ENCODE results near the gene CDH2.

DNA sequence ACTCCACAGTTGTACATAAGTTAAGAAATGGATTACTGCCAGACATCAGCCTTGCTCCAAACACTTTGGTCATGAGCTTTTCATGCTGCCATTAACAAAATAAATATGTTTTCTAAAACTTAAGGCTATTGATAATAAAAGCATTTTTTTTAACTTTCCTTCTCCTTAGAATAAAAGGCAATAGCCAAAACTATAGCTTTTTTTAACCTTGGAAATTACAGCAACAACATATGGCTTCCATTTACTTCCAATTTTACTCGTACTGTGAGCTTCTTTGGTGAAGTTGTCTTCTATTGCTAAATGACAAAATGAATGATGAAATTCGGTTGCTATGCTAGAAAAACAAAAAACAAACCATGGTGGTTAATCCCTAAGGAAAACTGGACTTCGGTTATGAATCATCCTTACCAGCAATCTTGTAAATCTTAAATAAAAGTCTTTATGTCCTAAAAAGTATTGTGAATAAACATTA lies 63.1 kb downstream of the ZNF521 start:
- PRO-cap = no peak

GRCh38 chr18:25725123-25725491 lies 365.3 kb downstream of the SS18 start:
- PRO-cap = no peak

DNA sequence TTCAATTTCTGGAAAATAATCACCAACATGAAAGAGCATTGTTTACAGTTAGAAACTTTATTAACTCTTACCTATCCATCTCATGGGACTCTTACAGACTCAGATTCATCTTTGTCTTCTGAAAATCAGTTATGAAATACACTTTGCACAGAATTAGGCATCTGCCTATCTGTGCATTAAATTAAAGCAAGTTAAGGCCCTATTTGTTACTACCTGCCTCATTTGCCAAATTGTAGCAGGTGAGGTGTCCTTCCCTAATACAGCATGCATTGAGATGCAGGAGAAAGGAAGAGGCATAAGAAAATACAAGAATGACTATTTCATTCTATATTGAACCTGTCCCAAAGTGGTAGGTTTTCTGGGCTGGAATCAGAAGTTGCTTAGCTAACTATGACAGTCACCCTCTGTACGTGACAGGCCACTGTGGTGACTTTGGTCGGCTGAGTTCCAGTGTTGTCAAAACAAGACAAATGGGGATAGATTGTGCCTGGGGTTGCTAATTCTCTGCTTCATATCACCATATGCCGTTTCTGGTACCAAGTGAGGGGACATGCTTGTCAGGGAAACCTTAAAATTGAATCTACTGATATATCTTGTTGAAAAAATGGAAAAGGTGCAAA lies 158.2 kb downstream of the KCTD1 start:
- PRO-cap = no peak

- PRO-cap = no peak
Observed at GRCh38 chr18:26511211-26512091, 36.9 kb downstream of the KCTD1 start.

- PRO-cap = no peak
Observed at GRCh38 chr18:26655645-26655831, 107.2 kb upstream of the KCTD1 start.

GRCh38 chr18:26656727-26657751 lies 108.7 kb upstream of the KCTD1 start:
- PRO-cap = no peak

- PRO-cap = no peak
Observed at GRCh38 chr18:26736743-26737161, 128.8 kb downstream of the AQP4 start.

DNA sequence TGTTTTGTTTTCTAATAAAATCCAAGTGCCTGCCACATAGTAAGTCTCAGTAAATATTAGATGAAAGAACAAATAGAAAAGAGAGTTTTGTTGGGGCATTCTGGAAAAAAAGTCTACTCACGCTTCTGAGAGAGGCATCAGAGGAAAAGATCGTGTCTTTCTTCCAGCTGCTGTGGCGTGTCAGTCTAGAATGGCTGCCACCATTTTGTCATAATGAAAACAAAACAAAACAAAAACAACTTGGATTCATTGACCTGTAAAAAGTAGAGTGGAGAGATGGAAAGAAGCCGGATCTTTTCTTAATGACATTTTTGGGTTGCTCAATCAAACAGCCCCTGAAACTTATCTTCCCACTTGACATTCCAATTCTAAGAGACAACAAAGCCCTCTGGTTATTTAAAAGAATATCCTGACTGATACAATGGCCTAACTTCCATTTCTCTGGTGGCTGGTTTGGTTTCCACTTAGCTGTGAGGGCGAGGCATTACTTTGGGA lies 123.9 kb downstream of the AQP4 start:
- PRO-cap = no peak

GRCh38 chr18:28063184-28063497 lies 113.8 kb downstream of the CDH2 start:
- PRO-cap = no peak

DNA sequence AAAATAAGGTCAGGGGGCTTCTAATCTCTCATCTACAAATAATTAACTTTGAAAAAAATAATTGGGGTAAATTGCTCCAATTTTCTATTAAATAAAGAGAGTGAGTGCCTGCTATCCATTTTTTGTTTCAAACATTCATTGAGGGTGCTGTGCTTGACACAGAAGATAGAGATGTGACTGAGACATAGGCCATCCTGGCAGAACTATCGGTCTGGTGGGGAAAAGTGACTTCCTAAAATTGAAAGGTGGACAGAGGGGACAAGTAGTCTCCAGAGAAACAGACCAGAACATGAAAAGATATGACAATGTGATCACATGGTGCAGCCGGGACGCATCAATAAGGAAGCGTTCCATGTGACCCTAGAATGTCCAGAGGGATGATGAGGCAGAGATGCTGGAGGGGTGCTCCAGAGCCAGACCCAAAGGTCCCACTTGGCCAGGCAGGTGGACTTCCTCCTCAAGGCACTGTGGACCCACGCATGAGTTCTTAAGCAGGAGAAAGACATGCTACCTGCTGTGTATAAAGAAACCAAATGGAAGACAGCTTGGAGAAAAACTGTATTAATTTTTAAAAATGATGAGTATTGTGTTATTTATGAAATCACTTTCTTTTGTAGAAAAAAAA lies 50.2 kb downstream of the CDH2 start:
- PRO-cap = no peak

GRCh38 chr18:28127211-28127686 lies 49.7 kb downstream of the CDH2 start:
- PRO-cap = no peak

- PRO-cap = no peak
Observed at GRCh38 chr18:28147554-28148131, 29.3 kb downstream of the CDH2 start.

GRCh38 chr18:28176540-28177496 lies at the start of gene CDH2:
Gene CDH2, minus strand, starts transcription at chr18:28177130.
- PRO-cap = no peak

DNA sequence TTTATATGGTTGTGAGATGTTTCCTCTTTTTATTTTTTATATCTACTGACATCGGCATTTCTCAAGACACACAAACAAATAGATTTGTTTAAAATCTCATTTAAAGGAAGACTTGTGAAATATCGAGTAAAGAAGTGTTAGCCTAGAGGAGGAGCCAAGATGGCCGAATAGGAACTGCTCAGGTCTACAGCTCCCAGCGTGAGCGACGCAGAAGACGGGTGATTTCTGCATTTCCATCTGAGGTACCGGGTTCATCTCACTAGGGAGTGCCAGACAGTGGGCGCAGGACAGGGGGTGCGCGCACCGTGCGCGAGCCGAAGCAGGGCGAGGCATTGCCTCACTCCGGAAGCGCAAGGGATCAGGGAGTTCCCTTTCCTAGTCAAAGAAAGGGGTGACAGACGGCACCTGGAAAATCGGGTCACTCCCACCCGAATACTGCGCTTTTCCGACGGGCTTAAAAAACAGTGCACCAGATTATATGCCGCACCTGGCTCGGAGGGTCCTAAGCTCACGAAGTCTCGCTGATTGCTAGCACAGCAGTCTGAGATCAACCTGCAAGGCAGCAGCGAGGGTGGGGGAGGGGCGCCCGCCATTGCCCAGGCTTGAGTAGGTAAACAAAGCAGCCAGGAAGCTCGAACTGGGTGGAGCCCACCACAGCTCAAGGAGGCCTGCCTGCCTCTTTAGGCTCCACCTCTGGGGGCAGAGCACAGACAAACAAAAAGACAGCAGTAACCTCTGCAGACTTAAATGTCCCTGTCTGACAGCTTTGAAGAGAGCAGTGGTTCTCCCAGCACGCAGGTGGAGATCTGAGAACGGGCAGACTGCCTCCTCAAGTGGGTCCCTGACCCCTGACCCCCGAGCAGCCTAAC lies 63.6 kb upstream of the CDH2 start:
- PRO-cap = no peak

DNA sequence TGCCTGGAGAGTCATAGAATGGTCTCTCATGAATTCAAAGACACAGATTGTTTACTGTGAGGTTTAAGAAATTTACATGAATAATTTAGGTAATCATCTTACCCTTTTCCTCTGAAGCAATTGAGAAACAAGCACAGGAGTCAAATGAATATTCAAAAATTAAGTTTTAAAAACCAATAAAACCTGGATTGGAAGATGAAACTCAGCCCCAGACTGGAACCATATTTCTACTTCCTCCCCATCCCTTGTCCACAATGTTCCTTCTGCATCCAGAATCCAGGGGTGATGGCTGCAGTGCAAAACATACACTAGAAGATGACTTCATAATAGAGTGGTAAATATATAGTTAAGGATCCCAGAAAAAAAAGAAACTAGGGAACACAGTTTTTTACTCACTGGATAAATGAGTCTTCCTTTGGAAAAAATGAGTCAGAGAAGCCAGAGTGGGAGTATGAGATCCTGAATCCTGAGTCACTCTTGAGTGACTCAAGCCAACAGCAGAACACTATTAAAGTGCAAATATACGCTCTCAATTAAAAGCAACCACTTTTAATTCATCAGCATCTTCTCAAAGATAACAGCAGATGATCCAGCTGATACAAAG lies 987.0 kb upstream of the CDH2 start:
- PRO-cap = no peak

GRCh38 chr18:30419311-30419806 lies 623.2 kb downstream of the DSC3 start:
- PRO-cap = no peak

DNA sequence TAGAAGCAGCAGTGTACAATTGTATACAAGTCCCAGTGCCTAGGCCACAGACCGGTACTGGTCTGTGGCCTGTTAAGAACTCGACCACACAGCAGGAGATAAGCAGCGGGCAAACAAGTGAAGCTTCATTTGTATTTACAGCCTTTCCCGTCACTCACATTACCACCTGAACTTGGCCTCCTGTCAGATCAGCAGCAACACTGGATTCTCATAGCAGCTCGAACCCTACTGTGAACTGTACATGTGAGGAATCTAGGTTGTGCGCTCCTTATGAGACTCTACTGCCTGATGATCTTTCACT lies 60.8 kb upstream of the DSC1 start:
- PRO-cap = no peak

GRCh38 chr18:31546099-31546667 lies 45.5 kb upstream of the TTR start:
- PRO-cap = no peak

DNA sequence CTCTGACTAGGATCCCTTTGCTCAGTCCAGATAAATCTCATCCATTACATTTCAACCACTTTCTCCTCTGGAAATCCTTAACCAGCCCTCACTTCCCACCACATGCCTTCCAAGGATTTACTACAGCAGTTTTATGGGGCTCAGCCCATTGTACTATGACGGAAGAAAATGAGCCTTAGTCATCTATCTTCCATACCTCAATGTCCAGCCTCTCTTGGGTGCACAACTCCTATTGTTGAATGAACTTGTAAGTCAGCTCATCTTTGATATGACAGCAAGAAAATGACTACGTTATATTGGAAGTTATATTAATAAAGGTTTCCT lies 3.5 kb downstream of the B4GALT6 start:
- PRO-cap = no peak

GRCh38 chr18:31685746-31686157 lies 1.4 kb upstream of the B4GALT6 start:
- PRO-cap = no peak

Measured in NALM6 (cell line).